Cardiac muscle cell (in vitro differentiated cells and primary cell): ENCODE measurements around a stretch of chr7.

DNA sequence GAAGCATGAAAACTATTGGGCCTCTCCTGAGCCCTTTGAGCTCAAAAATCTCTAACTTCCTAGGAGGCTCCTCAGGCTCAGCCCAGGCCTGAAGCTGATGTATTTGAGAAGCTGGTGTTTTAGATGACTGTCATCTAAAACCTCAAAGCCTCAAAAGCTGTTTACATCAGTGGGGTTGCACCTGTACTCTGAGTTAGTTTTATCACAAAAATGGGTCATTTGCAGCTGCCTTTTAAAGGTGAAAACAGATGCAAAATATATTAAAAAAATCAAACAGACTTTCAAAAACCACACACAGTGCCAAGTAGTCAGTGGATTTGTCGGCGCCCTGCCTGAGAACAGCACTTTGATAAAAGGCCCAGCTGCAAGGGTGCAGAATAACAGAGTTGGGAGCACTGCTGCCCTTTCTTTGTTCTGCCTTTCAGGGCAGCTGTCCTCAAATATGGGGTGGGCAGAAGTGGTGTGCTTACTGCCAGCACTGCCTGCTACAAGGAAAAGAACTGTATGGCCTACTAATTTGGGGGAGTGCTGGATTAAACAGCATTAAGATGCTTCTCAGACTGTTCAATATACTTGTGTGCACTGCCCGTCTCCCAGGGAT lies 103.0 kb downstream of the VOPP1 start:
- RAMPAGE, long total RNA, result no peak
- RRBS, result no CpG with 5 or more reads among the region's 3 CpGs

- RAMPAGE, long total RNA, result no peak
- RRBS, result no CpG with 5 or more reads among the region's 4 CpGs
These were observed 21.3 kb upstream of the VOPP1 start for GRCh38 chr7:55593585-55593923.

DNA sequence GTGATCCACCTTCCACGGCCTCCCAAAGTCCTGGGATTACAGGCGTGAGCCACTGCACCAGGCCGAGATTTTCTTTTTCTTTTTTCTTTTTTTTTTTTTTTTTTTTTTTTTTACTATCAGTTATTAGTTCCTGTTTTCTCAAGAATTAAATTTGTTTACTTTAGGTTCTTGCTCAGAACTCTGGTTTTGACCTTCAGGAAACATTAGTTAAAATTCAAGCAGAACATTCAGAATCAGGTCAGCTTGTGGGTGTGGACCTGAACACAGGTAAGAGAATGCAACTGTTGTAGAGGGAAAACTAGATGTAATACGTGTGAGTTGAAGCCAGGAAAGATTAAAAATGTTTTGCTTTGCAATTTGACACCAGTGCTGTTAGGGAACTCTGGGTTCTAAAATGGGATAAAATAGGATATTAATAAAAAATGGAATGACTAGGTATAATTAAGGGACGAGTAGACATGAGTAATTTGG lies 2.5 kb upstream of the SUMF2 start:
- RAMPAGE, long total RNA, result no peak
- RRBS, result no CpG with 5 or more reads among the region's 5 CpGs

GRCh38 chr7:56072988-56073325 lies 8.9 kb downstream of the SUMF2 start:
- RAMPAGE, long total RNA, result no peak
- RRBS, result no CpG with 5 or more reads among the region's 2 CpGs

DNA sequence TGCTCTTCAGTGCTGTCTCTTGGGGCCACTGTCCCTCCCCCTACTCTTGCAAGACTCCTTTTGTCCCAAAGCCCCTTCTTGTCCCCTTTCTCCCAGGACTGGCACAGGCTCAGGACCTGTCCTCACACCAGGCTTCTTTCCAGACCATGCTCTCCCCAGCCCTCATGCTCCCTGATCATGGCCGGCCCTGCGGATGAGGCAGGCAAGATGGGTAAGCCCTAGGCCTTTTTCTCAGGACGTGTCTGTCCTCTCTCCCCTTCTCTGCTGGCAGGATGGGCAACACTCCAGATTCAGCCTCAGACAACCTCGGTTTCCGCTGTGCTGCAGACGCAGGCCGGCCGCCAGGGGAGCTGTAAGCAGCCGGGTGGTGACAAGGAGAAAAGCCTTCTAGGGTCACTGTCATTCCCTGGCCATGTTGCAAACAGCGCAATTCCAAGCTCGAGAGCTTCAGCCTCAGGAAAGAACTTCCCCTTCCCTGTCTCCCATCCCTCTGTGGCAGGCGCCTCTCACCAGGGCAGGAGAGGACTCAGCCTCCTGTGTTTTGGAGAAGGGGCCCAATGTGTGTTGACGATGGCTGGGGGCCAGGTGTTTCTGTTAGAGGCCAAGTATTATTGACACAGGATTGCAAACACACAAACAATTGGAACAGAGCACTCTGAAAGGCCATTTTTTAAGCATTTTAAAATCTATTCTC lies 13.3 kb downstream of the PHKG1 start:
- RAMPAGE, long total RNA, result no peak
- RRBS, result no CpG with 5 or more reads among the region's 13 CpGs

GRCh38 chr7:56287635-56288251 lies 171.5 kb upstream of the NUPR2 start:
- RAMPAGE, long total RNA, result no peak
- RRBS, result 5% methylated on average over 8 of the region's 54 CpGs

- RAMPAGE, long total RNA, result no peak
- RRBS, result no CpG with 5 or more reads among the region's 12 CpGs
These were observed 106.1 kb upstream of the ZNF716 start for GRCh38 chr7:57343783-57344416.

DNA sequence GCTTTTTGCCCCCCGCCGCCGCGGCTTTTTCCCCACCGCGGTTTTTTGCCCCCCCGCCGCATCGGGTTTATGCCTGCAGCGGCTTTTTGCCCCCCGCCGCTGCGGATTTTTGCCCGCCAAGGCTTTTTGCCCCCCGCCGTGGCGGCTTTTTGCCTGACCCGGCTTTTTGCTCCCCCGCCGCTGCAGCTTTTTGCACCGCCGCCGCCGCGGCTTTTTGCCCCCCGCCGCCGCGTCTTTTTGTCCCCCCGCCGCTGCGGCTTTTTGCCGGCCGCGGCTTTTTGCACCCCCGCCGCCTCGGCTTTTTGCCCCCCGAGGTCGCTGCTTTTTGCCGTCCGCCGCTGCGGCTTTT lies 3006.7 kb upstream of the ZNF722 start:
- RAMPAGE, long total RNA, result no peak
- RRBS, result no CpG with 5 or more reads among the region's 44 CpGs

GRCh38 chr7:63480161-63480592 lies 518.5 kb upstream of the ZNF722 start:
- RAMPAGE, long total RNA, result no peak
- RRBS, result no CpG with 5 or more reads among the region's 1 CpG

- RAMPAGE, long total RNA, result no peak
- RRBS, result no CpG with 5 or more reads among the region's 5 CpGs
These were observed 3.7 kb downstream of the ZNF680 start for GRCh38 chr7:64559168-64559598.

GRCh38 chr7:64685372-64686159 lies 19.6 kb downstream of the ZNF107 start:
- RAMPAGE, long total RNA, result no peak
- RRBS, result no CpG with 5 or more reads among the region's 10 CpGs

DNA sequence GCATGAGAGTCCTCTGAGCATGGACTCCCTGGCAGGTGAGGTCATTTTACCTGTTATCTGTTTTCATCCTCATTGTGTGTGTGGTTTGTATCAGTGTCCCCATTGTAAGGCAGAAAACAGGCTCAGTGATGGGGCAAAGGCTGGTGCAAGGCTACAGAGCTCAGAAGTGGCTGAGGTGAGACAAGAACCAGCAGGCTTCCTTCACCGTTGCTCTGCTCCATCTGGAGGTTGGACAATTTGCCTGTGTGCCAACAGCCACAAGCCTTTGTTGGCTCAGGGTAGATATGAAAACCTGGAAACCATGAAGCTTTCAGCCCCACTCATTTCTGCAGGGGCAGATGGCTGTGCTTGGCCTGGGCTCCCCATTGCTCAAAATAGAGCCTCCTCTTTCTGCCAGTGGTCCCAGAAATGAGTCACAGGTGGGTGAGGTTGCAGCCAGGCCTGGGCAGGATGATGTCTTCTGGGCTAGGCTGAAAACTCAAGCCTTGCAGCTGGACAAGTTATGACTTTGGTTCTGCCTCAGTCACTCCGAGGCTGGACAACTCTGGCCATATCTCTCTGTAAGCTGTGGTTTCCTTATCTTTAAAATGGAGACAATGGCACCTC lies 12.3 kb upstream of the ZNF273 start:
- RAMPAGE, long total RNA, result no peak
- RRBS, result no CpG with 5 or more reads among the region's 2 CpGs

- RAMPAGE, long total RNA, result no peak
- RRBS, result no CpG with 5 or more reads among the region's 2 CpGs
These were observed 30.1 kb upstream of the ERV3-1 start for GRCh38 chr7:65036548-65036946.

GRCh38 chr7:65239549-65240572 lies 133.8 kb upstream of the ZNF92 start:
- RAMPAGE, long total RNA, result no peak
- RRBS, result 3% methylated on average over 6 of the region's 63 CpGs

GRCh38 chr7:66043589-66044185 lies 31.9 kb upstream of the ASL start:
- RAMPAGE, long total RNA, result no peak
- RRBS, result 5% methylated on average over 13 of the region's 25 CpGs

DNA sequence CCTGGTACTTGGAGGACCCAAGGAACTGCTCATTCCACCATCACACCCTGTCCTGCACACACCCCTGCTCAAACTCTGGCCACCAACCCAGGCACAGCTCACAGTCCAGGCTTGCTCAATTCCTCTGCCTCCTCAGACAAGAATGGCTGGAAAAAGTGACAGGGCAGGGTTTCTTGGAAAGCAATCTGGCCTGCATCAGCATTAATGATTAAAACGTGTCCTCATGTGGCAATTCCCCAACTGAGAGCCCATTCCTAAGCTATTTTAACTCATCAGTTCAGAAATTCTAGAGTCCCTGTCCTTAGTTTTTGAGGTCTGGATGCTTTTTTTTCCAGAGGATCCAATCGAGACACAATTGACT lies 17.2 kb upstream of the TPST1 start:
- RAMPAGE, long total RNA, result no peak
- RRBS, result no CpG with 5 or more reads among the region's 2 CpGs

DNA sequence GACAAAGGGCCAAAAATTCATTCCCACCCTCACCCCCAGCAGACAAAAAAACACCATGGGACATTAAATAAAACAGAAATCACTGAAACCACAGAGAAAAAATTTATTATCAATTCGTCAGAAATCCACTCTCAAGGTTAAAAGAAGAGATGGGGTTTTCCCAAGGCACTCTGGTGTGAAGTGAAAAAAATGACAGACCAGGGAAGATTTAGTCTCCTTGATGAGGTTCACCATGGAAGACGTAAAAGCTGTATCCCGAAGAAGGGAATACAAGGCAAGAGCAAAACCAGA lies 170.8 kb downstream of the TPST1 start:
- RAMPAGE, long total RNA, result no peak
- RRBS, result no CpG with 5 or more reads among the region's 3 CpGs

- RAMPAGE, long total RNA, result no peak
- RRBS, result no CpG with 5 or more reads among the region's 62 CpGs
These were observed 208.4 kb downstream of the TPST1 start for GRCh38 chr7:66413194-66414232.

DNA sequence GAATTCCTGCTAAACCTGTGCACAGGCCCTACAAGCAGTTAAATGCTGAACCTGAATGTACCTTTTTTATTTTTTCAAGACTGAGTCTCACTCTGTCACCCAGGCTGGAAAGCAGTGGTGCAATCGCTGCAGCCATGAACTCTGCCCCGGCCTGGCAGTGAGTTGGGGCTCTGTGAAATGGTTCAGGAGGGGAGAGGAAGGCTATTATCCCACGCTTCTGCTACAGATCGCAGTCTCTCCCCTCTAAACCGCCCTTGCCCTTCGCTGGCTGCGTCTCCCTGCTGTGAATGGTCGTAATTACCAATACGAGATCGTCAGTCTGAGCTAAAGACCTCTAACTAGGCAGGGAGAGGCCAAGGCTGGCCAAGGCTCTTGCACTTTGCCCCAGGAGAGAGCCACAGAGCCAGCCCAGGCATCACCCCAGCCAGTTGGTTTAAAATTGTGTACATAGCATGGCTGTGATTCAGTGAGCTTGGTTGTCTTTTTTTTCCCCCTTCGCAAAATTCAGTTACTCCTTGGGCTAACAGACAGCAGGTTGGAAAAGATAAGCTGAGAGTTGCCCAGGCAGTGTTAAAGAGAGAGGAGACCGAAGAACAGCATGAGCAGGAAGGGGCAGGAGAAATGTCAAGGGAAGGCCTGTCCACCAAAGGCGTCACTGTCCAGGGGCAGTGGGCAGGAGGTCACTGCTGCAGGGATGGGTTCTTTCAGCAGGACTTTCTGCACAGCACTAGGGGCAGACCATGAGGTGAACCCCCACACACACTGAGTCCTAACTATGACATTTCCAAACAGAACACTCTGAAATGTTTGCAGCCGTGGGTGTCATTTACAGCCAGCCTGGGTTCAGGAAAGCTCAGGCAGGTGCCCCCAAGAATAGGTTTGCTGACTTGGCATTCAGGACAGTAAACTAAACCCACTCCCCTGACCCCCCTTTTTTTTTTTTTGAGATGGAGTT lies 92.8 kb upstream of the KCTD7 start:
- RAMPAGE, long total RNA, result no peak
- RRBS, result no CpG with 5 or more reads among the region's 14 CpGs

GRCh38 chr7:66773011-66773276 lies 32.4 kb downstream of the RABGEF1 start:
- RAMPAGE, long total RNA, result no peak
- RRBS, result no CpG with 5 or more reads among the region's 1 CpG